Endometrial microvascular endothelial cells (primary cell): Measurements from ENCODE around the genes PRMT3 and MUC15.

DNA sequence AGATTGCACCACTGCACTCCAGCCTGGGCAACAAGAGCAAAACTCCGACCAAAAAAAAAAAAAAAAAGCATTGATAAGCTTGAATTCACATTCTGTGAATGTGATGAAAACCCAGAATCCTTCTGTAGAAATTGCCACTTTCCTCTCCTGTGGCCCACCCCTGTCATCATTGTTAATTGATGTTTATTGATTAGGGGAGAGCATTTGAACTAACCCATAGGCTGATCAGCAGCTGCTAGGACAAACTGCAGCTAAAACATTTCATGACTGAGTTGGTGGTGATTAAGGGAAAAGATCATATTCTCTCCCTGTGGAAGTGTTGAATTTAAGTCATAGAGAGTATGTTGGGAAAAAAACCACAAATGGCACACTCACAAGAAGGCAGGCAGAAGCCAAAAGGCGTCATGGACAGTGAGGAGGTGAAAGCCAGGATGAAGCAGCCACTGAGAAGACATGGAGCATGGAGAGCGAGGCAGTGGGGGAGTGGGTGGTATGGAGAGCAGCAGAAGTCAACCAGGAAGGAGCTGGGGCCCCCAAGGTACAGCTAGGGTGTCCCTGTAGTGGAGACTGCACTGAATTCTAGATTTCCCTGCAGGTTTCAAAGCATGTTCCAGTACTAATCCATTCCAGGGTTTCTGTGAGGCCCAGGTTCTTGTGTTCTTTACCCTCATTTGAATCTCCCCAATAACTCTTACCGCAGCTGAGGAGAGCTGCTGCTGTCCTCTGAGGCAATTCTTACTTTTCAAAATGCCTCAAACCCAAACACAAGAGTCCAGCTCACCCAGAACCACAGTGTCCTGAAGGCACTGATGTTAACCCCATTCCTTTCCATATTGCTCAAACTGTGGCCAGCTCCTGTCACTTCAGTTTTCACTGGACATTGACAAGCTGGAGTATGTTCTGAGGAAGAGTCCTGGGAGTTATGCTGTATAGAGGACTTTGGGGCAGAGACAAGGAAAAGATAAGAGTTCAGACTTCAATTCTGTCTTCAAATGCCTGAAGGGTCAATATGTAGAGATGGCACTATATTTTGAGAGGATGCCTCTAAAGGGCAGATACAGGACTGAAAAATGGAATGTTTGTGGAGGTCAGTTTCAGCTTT is 191.8 kb upstream of the E2F8 start:
- RAMPAGE, long total RNA, result no peak

GRCh38 chr11:19442039-19442857 is 201.5 kb upstream of the E2F8 start:
- RAMPAGE, long total RNA, result no peak

DNA sequence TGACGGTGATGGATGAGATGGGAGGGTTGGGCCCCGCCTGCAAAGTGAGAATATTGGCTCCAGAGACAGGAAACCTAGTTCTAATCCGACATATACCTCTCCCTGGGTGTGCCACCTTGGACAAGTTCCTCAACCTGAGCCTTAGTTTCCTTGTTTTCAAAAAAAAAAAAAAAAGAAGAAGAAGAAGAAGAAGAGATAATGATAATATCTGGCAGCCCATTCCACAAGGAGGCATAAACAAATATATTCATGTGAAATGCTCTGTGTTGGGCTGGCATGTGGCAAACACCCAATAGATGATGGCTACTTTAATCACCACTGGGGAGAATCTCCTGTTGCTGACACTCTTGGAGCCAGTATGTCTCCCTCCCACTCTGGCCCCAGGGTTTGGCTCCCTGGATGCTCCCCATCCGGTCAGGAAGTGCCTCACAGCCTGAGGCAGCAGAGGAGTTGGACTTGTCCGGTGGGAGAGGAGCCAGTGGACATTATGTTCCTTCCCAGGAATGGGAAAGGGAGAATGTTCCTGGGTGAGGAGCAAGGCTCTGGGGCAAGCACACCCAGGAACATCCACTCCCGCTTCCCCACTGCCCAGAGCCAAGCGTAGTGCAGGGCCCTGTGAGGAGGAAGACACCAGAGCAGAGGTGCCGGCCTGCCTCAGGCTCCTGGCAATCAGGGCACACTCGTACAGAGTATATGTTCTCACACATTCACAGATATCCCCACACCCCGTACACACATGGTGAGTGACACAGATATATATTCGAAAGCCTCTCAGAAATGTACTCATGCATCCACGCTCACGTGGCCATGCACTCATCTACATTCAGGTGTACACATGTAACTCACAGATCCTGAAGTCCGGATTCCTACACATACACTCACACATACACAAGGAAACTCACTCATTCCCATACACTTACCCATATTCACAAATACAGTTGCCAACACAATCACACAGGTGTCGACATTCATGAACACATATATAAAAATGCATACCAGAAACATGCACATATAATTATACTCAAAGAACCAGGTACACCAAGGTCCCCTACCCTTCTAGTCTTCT is 84.5 kb upstream of the NAV2 start:
- RAMPAGE, long total RNA, result no peak

GRCh38 chr11:19730285-19730959 is 17.8 kb downstream of the NAV2 start:
- RAMPAGE, long total RNA, result no peak

DNA sequence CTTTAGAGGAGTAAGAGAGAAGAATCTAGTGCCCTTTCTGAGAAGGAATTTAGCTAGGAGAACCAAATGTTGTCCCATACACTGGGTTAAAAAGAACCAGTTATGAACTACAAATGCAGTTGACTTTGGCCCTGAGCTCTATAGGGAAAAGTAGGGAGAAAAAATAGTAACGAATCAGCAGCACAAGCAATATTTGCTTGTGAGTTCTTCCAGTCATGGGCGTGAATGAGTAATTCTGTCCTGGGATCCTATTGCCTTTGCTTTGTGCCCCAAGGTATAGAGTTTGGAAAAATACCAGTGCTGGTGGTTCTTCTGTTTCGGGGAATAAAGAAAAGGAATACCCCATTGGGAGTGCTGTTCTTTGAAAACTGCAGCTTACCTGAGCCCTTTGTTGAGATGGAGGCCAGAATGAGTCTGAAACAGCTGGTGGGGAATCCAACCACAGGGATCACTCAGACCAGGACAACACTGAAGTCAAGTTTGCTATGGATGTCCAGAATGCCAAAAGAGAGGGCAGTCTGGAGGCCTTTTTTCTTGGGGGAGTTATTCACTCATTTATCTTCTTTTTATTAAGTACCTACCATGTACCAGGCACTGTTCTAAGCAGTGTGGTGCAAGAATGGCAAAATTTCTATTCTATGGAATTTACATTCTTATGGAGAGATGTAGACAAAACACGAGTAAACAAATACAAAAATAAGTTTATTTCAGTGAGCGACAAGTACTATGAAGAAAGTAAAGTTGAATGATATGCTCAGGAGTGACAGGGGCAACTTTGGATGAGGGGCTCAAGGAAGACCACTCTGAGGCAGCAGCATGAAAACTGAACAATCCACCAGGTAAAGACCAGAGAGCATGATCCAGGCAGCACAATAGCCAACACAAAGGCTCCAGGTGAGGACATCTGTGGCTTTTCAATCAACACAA is 48.3 kb downstream of the NAV2 start:
- RAMPAGE, long total RNA, result no peak

GRCh38 chr11:19784650-19785276 is 72.1 kb downstream of the NAV2 start:
- RAMPAGE, long total RNA, result no peak

DNA sequence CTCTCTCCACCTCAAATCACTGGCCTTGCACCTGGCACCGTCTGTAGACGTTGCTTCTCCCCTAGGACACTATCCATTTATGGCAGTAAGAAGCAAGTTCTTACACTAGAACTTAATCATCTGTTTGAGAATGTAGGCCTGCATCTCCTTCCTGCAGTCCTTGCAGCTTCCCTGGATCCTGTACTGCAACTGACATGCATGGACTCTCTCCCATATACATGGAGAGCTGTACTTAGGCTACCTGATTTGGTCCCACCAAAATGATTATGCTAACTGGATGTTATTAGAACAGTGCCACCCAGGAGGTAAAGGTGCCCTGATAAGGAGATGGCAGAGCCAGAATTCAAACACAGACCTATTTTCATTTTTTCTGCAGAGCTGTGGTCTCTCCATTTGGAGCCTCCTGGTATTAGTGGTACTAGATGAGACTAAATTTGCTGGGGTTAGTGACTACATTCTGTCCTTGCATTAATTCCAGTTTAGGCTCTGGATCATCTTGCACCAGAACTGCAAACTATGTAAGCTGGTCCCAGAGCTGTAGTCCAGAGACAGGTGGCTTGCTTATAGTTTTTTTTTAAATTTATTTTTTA is 134.5 kb downstream of the DBX1 start:
- RAMPAGE, long total RNA, result no peak

GRCh38 chr11:20031006-20031690 is 129.1 kb downstream of the DBX1 start:
- RAMPAGE, long total RNA, result no peak

- RAMPAGE, long total RNA, result no peak
These were observed 111.4 kb downstream of the DBX1 start for GRCh38 chr11:20048683-20049518.

- RAMPAGE, long total RNA, result no peak
These were observed 63.0 kb downstream of the DBX1 start for GRCh38 chr11:20097090-20097927.

DNA sequence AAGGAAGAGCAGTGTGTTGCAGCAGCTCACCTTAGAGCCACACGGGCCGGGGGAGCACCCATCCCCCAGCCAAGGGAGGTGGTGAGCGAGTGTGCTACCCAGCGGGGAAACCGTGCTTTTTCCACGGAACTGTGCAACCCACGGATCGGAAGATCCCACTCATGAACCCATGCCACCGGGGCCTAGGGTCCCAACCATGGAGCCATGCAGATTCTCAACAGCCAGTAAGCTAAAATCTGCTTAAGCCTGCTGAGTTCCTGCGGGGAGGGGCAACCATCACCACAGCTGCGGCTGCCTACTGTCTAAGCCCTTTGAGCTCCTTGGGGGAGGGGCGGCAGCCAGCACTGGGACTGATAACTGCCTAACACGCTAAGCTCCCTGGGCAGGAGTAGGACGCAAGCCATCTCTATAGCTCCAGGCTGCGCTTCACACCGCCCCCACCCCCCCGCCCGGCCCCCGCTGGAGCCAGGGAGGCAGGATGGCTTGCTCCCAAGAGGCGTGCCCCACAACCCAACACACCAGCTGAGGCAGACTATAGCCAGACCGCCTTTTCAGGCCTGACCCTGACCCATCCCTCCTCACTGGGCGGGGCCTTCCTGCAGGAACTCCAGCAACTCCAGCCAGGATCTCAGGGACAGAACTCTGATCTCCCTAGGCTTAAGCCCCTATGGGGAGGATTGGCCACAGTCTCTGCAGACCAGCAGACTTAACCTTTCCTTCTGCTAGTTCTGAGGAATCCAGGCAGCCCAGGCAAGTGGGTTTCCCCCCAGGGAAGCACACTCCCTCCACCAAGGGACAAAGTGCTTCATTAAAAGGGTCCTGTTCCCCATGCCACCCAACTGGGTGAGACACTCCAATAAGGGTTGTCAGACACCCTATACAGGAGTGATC is 20.7 kb upstream of the HTATIP2 start:
- RAMPAGE, long total RNA, result no peak

- RAMPAGE, long total RNA, result no peak
These were observed 6.2 kb upstream of the HTATIP2 start for GRCh38 chr11:20357282-20357724.

DNA sequence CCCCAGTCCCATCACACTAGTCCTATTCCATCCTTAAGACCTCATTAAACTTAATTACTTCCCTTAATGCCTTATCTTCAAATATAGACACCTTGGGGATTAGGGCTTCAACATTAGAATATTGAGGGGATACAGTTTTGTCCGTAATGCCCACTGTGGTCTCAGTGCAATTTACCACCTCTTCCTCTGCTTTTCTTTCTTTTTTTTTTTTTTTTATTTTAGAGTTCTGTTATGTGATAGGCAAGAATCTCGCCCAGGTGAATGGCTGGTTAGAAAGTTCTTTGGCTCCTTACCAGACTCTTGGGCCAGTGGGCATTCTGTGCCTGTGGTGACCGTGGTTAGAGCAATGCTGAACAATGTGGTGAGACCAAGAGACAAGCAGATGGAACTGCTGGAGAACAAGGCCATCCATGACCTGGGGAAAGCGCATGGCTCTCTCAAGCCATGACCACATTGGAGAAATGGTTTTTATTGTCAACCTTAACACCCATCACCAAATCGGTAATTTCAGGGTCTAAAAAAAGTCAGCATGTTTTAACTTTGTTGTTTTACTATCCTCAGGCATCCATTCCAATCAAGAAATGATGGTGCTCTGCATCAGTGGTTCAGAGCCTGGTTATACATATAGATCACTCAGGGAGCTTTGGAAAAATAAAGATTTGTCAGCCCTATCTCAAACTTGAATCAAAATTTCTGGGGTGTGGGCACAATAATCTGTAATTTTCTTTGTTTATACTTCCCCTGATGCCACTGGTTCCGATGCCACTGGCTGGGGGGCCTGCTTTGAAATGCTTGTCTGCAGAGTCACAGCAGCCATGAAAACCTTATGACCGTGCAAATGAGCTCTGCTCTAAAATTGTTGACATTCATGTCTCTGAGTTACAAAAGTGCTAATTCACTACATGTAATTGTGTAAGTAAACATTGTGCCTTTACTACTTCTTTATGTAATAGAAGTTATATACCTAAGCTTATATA is 4.5 kb upstream of the PRMT3 start:
- RAMPAGE, long total RNA, result no peak

GRCh38 chr11:20387078-20387798 is at the start of gene PRMT3:
PRMT3 (plus strand) TSS chr11:20387716.
- RAMPAGE, long total RNA, result start-site peak on the plus strand at chr11:20387712-20387765, 79 and 117 reads in 2 replicates

GRCh38 chr11:22625900-22626157 is 206 bp upstream of the FANCF start:
- RAMPAGE, long total RNA, result no peak

GRCh38 chr11:22679999-22680611 is 13.7 kb downstream of the GAS2 start:
- RAMPAGE, long total RNA, result no peak

GRCh38 chr11:26188521-26189100 is 143.3 kb upstream of the ANO3 start:
- RAMPAGE, long total RNA, result no peak

- RAMPAGE, long total RNA, result no peak
These were observed 17.9 kb downstream of the ANO3 start for GRCh38 chr11:26349899-26350229.

- RAMPAGE, long total RNA, result no peak
These were observed 98.2 kb downstream of the MUC15 start for GRCh38 chr11:26473910-26474163.

DNA sequence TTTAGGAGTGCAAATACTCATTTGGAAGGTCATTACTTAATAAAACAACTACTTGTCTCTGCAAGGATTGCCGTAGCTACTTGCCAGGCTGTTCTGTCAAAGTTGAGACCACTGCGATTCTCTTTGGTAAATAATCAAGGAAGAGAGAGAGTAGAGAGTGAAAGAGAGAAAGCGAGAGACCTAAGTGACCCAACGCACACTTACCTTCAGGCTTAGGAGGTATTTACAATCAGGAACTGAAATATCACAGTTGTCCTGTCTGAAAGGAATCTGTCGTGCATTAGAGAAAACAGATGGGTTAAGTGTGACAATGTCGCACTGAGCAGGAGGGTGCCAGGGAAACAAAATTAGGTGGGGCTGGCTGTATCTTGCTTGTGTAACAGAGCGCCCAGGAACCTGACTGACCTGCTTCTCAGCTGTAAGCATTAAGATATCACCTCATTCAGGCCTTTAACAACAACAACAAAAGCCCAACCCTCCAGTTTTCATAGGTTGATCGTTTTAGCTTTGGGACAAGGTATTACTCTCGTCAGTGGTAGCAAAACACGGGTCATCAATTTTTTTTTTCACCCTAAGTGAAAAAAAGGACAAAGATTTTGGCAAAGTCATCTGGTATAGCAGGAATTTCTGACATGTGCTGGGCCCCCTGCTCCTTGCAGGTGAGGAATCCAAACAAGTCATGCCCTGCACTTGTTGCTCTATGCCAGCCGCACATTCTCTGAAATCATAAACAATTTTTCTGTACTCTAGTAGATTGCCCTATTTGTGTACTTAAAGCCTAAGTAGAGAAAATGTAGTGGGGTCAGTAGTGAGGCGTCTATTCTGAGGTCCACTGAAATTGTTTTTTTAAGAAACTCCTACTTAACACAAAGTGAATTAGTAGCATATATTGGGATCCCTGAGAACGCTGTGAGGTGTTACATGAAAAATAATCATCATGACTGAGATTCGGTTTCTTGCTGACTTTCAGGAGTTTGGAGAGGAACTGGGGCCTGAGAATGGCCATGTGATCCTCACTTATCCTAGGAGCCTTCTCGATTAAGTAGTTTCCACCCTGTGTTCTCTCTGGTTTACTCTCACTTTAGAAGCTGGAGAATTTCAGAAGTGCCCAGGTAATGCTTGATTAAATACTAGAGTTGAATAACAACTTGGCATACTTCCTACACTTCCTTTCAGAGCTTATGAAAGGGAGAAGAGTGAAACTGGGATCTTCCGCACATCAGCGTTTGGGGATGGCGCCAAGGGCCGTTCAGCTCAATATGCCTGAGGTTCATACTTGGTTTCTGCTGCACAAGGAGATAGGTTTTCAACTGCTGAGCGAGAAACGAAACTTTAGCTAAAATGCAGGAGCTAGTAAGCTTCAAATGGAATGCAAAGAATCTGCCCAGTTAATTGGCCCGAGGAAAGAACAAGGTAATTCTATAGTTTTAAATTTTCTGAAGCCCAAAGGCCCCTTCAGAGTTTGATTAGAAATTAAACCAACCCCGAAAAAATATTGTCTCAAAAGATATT is at the start of gene MUC15:
Gene MUC15, minus strand, starts transcription at position 427 of the 1,512 bp plus-strand sequence.
- RAMPAGE, long total RNA, result no peak